HepG2 (cell line): ENCODE measurements around a stretch of chr6.

- RRBS, 2 experiments: no CpG with 5 or more reads among the region's 7 CpGs
CAGE:
- cytosol, long polyA minus RNA: no peak
- cytosol, long polyA plus RNA: no peak
- long polyA plus RNA: no peak
- nucleus, long polyA minus RNA: no peak
- nucleus, long polyA plus RNA: no peak
These were observed 11.0 kb upstream of the F13A1 start for GRCh38 chr6:6331357-6331906.

DNA sequence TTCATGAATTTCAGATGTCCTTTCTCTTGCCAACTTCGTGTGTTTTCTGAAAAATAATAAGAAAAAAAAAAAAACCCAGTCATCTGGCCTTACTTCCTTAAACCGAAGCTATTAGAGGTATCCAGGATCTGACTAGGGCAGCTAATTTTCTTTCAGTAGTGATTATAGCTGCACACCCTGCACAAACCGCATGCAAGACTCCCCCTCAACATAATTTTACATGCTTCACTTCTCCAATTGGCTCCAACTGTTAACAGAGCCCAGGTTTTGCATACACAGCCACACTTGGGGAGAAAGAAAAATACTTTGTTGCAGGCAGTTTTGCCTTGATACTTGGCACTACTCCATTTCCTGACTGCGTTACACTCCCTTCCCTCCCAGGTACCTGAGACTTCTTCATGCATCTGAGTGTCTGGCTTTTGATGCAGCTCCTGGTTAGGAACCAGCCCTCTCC lies 11.8 kb upstream of the F13A1 start:
- RRBS, 2 experiments: no CpG with 5 or more reads among the region's 4 CpGs
CAGE:
- cytosol, long polyA minus RNA: no peak
- cytosol, long polyA plus RNA: no peak
- long polyA plus RNA: no peak
- nucleus, long polyA minus RNA: no peak
- nucleus, long polyA plus RNA: no peak

DNA sequence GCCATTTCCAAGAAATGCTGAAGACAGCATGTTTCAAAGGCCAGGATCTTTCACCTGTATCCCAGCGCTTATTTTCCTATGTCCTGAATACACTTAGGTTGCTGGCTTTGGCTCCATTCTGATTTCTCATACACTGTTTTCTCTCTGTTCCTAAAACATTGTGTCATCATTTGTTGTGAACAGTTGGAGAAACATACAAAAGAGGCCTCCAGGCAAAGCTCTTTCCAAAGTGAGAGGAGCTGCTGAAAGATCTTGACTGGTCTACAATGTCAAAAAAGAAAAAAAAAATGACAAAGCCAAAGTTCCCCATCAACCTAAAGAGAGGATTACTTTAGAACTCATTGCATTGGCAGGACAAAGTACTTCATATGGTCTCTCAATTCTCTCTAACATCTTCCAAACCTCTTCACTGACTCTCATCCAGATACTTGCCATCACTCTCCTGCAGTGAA lies 86.0 kb upstream of the F13A1 start:
- RRBS, 2 experiments: no CpG with 5 or more reads among the region's 1 CpG
CAGE:
- cytosol, long polyA minus RNA: no peak
- cytosol, long polyA plus RNA: no peak
- long polyA plus RNA: no peak
- nucleus, long polyA minus RNA: no peak
- nucleus, long polyA plus RNA: no peak

DNA sequence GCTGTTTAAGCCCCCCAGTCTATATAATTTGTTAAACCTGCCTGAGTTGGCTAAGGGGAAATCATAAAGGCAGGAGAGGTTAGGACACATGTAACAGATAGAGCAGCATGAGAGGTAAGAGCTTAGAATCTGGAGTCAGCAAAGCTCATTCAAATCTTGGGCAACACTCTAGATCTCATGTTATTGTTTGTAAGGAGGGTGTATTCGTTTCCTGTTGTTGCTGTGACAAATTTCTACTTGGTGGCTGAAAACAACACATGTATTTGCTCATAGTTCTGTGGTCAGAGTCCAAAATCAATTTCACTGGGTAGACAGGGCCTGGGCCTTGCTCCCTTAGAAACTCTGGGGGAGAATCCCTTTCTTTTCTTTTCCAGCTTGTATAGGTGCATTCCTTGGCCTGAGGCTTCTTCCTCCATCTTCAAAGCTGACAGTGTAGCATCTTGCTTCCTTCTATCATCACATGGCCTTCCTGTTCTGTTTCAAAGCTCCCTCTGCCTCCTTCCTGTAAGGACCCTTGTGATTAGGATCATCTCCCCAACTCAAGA lies 4.4 kb downstream of the LY86 start:
- RRBS, 2 experiments: no CpG with 5 or more reads among the region's 1 CpG
CAGE:
- cytosol, long polyA minus RNA: no peak
- cytosol, long polyA plus RNA: no peak
- long polyA plus RNA: no peak
- nucleus, long polyA minus RNA: no peak
- nucleus, long polyA plus RNA: no peak

GRCh38 chr6:6686581-6687714 lies 98.4 kb downstream of the LY86 start:
- RRBS, 2 experiments: no CpG with 5 or more reads among the region's 29 CpGs
CAGE:
- cytosol, long polyA minus RNA: no peak
- cytosol, long polyA plus RNA: no peak
- long polyA plus RNA: no peak
- nucleus, long polyA minus RNA: no peak
- nucleus, long polyA plus RNA: no peak

DNA sequence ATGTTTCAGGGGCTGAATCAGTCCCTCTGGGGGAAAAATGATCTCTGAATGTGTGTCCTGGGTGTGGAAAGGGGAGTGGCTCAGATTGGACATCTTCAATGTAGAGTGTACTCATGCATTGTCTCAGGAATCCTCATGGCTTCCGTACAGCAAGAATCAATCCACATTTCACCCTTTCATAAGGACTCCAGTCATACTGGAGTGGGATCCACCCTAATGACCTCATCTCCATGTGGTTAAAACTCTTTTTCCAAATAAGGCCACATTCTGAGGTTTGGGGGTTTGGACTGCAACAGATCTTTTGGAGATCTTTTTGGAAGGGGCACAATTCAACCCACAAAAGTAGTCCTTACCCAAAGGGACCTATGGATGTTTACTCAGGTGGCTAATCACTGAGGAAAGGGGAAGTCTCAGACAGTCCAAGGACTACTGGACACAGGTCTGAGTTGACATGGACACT lies 101.4 kb downstream of the LY86 start:
- RRBS, 2 experiments: no CpG with 5 or more reads among the region's 1 CpG
CAGE:
- cytosol, long polyA minus RNA: no peak
- cytosol, long polyA plus RNA: no peak
- long polyA plus RNA: no peak
- nucleus, long polyA minus RNA: no peak
- nucleus, long polyA plus RNA: no peak

GRCh38 chr6:6703867-6704110 lies 115.3 kb downstream of the LY86 start:
- RRBS, 2 experiments: no CpG with 5 or more reads among the region's 3 CpGs
CAGE:
- cytosol, long polyA minus RNA: no peak
- cytosol, long polyA plus RNA: no peak
- long polyA plus RNA: no peak
- nucleus, long polyA minus RNA: no peak
- nucleus, long polyA plus RNA: no peak

DNA sequence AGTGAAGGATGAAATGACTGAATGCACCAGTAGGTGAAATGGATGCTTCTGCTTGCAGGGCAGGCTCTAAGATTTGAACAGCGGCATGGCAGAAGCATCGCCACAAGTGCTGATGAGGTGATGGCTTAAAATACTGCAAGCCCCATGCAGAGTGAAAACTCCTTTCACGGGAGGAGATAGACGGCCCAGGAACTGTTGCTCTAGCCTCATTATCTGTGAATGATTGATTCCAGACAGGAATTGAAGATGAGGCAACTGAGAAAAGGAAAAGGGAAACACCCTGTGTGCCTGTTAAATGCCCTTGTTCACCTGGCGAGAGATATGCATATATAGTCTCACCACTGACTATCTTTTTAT lies 158.9 kb downstream of the LY86 start:
- RRBS, 2 experiments: no CpG with 5 or more reads among the region's 5 CpGs
CAGE:
- cytosol, long polyA minus RNA: no peak
- cytosol, long polyA plus RNA: no peak
- long polyA plus RNA: no peak
- nucleus, long polyA minus RNA: no peak
- nucleus, long polyA plus RNA: no peak

DNA sequence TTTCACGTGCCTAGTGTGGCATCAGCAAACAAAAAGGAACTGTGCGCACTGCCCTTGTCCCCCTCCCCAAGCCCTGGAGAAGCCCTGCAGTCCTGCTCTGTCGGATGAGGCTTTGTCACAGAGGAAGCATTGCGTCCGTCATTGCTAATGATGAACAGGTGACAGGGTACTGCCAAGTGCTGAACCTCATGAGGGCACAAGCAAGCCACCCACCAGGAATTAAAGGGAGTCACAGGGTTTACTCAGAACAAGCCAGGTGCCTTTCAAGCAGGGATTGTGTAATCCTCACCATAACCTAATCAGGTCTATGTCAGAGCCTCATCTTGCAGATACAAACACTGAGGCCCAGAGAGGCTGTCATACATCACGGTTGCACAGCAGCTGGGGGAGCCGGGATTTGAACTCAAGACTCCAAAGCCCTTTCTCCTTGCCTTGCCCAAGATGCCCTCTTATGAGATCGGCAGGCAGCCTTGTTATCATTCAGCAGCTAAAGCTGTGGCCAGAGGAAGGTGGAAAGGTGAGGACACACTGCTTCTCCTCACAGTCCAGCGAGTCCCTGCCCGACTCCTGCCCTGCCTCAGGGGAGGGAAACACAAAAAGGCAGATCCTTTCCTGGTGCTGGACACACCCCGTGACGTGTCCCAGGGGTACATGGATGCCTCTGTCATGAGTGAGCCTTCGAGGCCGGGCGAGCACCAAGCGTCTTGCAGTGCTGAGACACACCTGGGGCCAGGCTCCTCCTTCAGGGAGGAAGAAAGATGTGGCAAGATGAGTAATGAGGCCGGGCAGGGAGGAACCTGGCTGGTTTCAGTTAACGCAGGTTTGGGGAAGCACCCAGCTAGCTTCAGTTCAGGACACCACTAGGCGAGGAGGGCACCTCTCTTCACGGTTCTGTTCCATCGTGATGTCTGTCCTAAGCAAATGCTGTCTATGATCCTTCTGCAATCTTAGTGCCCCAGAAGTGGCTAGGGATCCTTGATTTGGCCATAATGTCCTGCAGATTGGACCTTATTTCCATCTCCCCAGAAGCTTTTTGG lies 214.9 kb downstream of the LY86 start:
- RRBS, 2 experiments: 26 to 41% methylated on average over 4 of the region's 21 CpGs
CAGE:
- cytosol, long polyA minus RNA: no peak
- cytosol, long polyA plus RNA: no peak
- long polyA plus RNA: no peak
- nucleus, long polyA minus RNA: no peak
- nucleus, long polyA plus RNA: no peak

DNA sequence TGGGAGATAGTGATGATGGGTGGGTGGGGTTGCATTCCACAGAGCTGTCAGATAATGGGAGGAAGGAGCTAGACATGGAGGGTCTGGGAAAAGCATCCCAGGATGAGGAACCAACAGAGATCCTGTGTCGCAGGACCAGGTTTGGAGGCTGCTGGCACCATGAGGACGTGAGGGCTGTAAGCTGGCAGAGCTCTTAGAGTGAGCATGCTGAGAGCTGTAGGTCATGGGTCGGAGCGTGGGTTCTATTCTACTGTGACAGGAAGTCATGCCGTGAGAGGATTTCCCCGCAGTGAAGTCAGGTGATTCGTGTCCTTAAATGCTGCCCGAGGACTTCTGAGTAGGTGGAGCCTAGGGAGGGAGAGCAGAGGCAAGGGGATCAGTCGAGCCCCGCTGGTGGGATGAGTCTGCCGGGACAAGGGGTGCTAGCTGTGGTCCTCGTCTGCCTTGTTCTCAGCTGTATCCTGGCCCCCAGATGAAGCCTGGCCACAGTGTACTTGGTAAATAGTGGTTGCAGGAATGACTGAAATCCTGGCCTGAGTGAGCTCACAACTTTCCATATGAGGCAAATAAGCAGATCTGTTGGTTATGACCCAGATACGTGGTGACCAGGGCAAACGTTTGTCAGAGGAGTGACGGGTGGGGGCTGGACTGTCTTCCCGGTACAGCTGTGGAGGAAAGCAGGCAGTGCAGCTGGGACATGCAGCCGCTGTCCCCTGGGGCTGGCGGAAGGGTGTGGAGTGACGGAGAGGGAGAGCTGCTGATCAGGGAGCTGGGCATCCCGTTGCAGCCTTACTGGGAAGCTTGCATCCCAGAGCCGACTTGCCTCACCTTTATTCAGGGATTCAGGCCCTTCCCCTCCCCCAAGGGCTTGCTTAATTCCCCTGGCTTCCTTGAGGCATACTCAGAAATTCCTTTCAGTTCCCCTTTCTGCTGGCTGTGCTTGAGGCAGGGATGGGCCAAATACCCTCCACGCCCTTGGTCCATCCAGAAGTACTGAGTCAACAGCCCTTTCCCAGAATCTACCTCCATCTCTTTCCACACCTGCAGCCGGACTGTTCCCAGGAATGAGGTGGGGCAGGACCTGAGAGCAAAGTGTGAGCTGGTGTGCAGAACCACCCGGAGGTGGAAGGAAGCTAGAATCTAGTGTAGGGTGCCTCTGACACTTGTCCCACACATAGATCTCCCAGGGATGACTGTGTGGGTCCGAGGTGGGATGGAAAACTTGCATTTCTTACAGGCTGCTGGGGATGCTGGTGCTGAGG lies 250.9 kb upstream of the RREB1 start:
- RRBS, 2 experiments: 22 to 23% methylated on average over 2 of the region's 25 CpGs
CAGE:
- cytosol, long polyA minus RNA: no peak
- cytosol, long polyA plus RNA: no peak
- long polyA plus RNA: no peak
- nucleus, long polyA minus RNA: no peak
- nucleus, long polyA plus RNA: no peak

- RRBS, 2 experiments: under 1 to 3% methylated on average over 48 of the region's 71 CpGs
CAGE:
- cytosol, long polyA minus RNA: no peak
- cytosol, long polyA plus RNA: no peak
- long polyA plus RNA: start-site peak on the plus strand at chr6:7108359-7108899, 20 and 18 reads in 2 replicates
- nucleus, long polyA minus RNA: no peak
- nucleus, long polyA plus RNA: no peak
These were observed 652 bp downstream of the RREB1 start for GRCh38 chr6:7108311-7108914.

GRCh38 chr6:7165617-7166048 lies 57.9 kb downstream of the RREB1 start:
- RRBS, 2 experiments: no CpG with 5 or more reads among the region's 6 CpGs
CAGE:
- cytosol, long polyA minus RNA: no peak
- cytosol, long polyA plus RNA: no peak
- long polyA plus RNA: no peak
- nucleus, long polyA minus RNA: no peak
- nucleus, long polyA plus RNA: no peak

DNA sequence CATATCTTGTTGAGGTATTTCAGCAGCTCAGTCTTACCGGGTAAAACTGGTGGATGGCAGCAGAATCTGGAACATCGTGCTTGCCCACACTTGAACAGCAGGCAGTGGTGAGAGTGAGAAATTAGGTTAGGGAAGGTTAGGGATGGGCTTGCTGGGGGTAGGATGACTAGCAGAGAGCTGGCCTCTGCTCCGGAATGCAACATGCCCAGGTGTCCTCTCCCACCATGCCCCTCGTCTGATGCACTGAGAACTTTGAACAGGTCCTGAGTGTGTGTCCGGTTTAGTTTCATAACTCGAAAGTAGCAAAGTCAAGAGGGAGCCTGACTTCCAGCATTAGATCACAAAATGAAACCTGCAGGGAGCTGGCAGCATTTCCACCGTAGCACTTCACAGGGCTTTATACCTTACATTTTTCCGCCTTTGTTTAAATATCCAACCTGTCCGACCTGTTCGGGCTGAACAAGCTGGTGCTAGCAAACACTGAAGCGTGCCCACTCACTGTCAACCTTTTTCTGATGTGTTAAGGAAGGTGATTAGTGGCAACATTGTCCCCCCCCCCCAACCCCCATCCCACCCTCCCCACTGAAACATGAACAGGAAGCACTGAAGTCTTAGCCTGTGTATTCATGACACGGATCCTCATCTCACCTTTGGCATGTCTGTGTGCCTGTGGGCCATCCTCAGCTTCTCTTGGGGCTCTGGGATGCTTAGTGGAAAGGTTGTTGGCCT lies 93.3 kb downstream of the RREB1 start:
- RRBS, 2 experiments: 6 to 15% methylated on average over 2 of the region's 12 CpGs
CAGE:
- cytosol, long polyA minus RNA: no peak
- cytosol, long polyA plus RNA: no peak
- long polyA plus RNA: no peak
- nucleus, long polyA minus RNA: no peak
- nucleus, long polyA plus RNA: no peak

- RRBS, 2 experiments: no CpG with 5 or more reads among the region's 15 CpGs
CAGE:
- cytosol, long polyA minus RNA: no peak
- cytosol, long polyA plus RNA: no peak
- long polyA plus RNA: no peak
- nucleus, long polyA minus RNA: no peak
- nucleus, long polyA plus RNA: no peak
These were observed 97.9 kb downstream of the SSR1 start for GRCh38 chr6:7214873-7215702.

GRCh38 chr6:7219157-7219867 lies 93.7 kb downstream of the SSR1 start:
- RRBS, 2 experiments: no CpG with 5 or more reads among the region's 14 CpGs
CAGE:
- cytosol, long polyA minus RNA: no peak
- cytosol, long polyA plus RNA: no peak
- long polyA plus RNA: no peak
- nucleus, long polyA minus RNA: no peak
- nucleus, long polyA plus RNA: no peak

DNA sequence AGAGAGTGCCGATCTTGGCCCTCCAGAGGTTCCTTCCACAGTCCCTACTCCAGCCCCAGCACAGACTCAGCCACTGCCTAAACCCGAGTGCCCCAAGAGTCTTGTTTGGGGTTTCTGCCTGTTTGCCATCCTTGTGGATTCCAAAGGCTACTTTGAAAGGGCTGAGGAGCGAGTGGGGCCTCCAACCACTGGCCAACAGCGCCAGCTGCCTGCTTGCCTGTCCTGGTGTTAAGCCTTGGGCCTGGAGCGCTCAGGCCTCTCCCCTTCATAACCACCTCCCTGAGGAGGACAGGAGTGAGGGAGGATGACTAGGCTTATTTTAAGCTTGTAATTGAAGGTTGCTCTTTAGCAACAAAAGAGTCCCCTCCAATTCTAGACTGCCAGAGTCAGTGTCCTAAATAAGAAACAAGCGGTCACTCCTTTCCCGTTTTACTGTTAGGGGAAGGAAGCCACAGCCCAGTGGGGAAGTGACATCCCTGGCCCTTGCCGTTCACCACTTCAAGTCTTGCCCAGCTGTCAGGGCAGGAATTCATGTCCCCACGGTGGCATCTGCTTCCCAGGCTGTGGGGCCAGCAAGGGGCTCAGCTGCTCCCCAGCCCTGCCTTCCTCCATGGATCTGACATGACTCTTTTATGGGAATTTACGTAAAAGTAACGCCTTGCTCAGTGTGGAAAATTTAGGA lies 58.0 kb downstream of the SSR1 start:
- RRBS, 2 experiments: no CpG with 5 or more reads among the region's 11 CpGs
CAGE:
- cytosol, long polyA minus RNA: no peak
- cytosol, long polyA plus RNA: no peak
- long polyA plus RNA: no peak
- nucleus, long polyA minus RNA: no peak
- nucleus, long polyA plus RNA: no peak

DNA sequence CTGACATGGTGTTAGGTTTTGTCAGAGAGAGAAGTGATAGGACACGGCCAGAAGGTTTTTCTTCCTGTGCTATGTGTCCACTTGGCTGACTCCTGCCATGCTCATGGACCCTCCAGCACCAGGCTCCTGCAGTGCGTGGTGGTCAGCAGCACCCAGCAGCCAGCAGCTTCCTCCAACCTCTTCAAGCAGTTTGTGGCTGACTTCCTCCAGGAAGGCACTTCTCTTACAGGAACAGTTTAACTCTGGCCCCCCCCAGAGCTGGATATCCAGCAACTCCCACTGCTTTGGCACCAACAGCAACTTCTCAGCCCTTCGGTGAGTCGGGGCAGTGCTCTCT lies 46.8 kb downstream of the SSR1 start:
- RRBS, 2 experiments: no CpG with 5 or more reads among the region's 4 CpGs
CAGE:
- cytosol, long polyA minus RNA: no peak
- cytosol, long polyA plus RNA: no peak
- long polyA plus RNA: no peak
- nucleus, long polyA minus RNA: no peak
- nucleus, long polyA plus RNA: no peak

DNA sequence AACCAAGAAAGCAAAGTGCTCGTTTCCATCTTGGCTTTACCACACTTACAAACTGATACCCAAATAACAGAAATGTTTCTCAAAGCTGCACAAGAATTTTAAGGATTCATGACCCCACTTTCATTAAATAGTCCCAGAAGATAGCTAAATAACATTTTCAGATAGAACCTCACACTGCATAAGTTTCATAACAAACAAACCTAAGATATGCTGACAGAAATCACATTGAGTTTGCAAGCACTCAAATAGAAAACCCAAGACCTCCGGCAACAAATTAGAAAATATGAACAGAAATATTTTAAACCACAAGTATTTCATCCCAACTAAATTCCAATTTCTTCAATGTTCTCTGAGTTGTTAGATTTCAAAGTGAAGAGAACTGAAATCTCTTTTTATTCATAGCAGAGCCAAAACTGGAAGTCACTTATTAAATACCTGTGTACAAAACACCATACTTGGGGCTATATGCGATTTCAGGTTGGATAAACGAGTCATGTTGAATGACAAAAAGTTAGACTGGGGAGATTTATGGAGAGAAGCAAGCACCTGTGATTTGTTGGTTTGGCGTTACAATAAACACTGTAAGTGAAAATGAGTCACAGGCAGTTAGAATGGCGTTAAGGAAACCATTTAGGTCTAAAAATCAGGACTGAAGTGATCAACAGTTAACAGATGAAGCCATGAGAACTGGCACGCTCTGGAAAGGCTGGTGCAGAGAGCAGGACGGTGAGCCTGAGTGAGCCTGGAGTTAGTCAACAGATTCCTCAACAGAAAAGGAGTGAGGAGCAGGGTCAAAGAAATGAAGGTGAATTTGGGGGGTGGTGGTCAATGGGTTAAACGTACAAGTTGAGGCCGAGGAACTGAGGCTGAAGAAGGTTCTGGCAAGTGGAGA lies 31.5 kb downstream of the SSR1 start:
- RRBS, 2 experiments: no CpG with 5 or more reads among the region's 10 CpGs
CAGE:
- cytosol, long polyA minus RNA: no peak
- cytosol, long polyA plus RNA: no peak
- long polyA plus RNA: no peak
- nucleus, long polyA minus RNA: no peak
- nucleus, long polyA plus RNA: start-site peak on the minus strand centred at position 34 of the sequence, 26 bp wide, 203 and 135 reads in 2 replicates

- RRBS, 2 experiments: no CpG with 5 or more reads among the region's 5 CpGs
CAGE:
- cytosol, long polyA minus RNA: no peak
- cytosol, long polyA plus RNA: no peak
- long polyA plus RNA: no peak
- nucleus, long polyA minus RNA: no peak
- nucleus, long polyA plus RNA: no peak
These were observed 74.2 kb downstream of the RIOK1 start for GRCh38 chr6:7463700-7464287.

DNA sequence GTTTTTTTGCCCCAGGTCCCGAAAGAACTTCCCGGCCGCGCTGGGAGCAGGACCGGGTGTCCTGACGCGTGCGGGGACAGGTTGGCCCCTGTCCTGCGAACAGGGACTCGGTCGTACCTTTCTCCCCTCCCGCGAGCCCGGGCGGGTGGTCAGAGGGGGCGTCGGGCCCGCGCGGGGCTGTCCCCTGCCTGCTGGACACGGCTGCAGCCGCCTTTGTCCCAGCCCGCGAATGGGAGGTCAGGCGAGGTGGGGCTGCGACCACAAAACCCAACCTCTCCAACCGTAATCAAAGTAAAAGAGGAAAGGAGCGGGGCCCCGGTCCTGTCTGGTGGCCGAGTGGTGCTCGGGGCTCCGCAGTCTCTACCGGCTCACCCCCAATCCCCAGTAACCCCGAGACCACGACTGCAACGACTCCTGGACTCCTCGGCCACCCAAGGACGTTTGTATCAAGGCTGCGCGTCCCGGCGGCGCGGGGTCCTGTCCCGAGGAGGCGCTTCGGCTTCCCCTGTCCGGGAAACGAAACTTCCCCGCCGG lies 783 bp downstream of the DSP start:
- RRBS, 2 experiments: 1 to 2% methylated on average over 26 of the region's 51 CpGs
CAGE:
- cytosol, long polyA minus RNA: no peak
- cytosol, long polyA plus RNA: no peak
- long polyA plus RNA: no peak
- nucleus, long polyA minus RNA: no peak
- nucleus, long polyA plus RNA: no peak